SK-MEL-5 (cell line): ENCODE data around the gene GPX3.

GRCh38 chr5:150414194-150414909, 1.6 kb upstream of the CD74 start:
RAMPAGE:
- cytosol, long total RNA, result no peak
- long total RNA, result no peak
- nucleus, long total RNA, result no peak

GRCh38 chr5:150526414-150526987, 18.6 kb downstream of the NDST1 start:
RAMPAGE:
- cytosol, long total RNA, result no peak
- long total RNA, result no peak
- nucleus, long total RNA, result no peak

DNA sequence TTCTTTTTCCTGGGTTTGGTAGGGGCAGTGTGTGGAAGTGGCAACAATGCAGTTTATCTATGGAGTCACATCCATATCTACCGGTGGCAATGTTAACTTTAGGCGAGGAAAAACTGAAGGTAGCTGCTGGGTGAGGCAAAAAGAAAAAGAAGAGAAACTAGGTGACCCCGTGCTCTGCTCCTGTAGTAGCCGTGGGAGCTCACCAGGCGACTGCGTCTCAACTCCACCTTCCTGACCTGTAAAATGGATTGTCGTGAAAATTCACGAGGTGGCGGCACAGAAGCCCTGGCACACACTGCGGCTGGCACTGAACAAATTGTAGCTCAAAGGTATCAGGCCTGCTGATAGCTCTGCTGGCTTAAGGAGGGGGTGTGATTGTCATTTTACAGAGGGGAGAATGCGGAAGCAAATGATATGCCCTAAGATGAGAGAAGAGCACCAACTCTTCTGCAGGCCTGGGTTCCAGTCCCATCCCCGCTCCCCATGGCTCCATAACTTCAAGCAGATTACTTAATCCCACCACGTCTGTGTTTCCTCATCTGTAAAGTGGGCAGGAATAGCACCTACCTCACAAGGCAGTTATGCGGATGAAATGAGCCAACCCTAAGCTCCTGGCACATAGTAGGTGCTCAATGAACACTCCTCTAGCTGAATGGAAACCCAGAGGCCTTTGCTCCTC, 35.9 kb upstream of the SYNPO start:
RAMPAGE:
- cytosol, long total RNA, result no peak
- long total RNA, result no peak
- nucleus, long total RNA, result no peak

DNA sequence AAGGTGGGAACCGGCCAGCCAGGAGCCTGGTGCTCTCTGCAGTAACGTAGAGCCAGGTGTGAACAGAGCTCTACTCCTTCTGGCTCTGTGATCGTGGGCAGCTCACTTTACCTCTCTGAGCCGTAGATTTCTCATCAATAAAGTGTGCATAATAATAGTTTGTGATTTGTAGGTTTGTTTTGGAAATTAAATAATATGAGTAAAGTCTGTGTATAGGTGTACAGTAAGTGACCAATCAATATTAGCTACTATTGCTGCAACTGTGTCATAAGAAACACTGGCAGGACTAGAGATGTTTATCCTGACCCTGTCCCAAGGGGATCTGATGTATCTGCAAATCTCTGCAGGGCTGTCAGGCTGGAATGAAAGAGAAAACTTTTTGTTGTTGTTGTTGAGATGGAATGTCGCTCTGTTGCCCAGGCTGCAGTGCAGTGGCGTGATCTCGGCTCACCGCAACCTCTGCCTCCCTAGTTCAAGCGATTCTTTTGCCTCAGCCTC, 2.7 kb downstream of the SYNPO start:
RAMPAGE:
- cytosol, long total RNA, result no peak
- long total RNA, result no peak
- nucleus, long total RNA, result no peak

RAMPAGE:
- cytosol, long total RNA, result no peak
- long total RNA, result no peak
- nucleus, long total RNA, result no peak
Measured at GRCh38 chr5:150700271-150700901, 476 bp downstream of the RBM22 start.

RAMPAGE:
- cytosol, long total RNA, result no peak
- long total RNA, result no peak
- nucleus, long total RNA, result no peak
Measured at GRCh38 chr5:151020106-151021153, at the start of gene GPX3. TSS of gene GPX3 (plus strand) at chr5:151020591.

GRCh38 chr5:151037870-151038207, 17.4 kb downstream of the GPX3 start:
RAMPAGE:
- cytosol, long total RNA, result no peak
- long total RNA, result no peak
- nucleus, long total RNA, result no peak

DNA sequence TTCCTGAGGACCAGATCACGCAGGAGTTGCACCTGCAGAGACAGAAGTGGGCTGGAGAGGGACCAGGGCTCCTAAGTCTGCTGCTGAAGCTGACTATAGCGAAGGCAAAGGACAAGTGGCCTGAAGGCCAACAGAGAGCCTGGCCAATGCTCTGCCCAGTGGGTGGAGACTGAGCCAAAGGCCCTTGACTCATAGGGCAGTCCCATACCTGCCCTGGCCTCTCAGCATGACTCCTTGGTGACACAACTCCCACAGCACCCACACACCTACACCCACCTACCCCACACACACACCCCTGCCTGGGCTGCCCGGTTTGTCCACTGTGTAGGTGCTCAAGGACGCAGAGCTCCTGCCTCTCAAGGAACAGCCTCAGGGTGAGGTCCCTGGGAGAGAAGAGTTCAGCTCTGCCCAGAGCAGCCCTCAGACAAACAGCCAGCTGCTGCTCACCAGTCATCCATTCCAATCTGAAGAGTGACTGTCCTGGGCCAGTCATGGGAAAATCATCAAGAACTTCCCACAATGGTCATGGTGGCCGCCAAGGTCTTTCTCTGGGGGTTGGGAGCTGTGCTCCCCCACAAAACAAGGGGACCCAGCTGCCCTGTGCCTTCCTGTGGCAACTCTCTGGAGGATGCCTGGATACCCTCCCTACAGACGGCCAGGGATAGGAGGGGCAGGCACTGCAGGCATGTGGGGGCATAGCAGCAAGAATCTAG, 5.0 kb downstream of the TNIP1 start:
RAMPAGE:
- cytosol, long total RNA, result no peak
- long total RNA, result no peak
- nucleus, long total RNA, result no peak

DNA sequence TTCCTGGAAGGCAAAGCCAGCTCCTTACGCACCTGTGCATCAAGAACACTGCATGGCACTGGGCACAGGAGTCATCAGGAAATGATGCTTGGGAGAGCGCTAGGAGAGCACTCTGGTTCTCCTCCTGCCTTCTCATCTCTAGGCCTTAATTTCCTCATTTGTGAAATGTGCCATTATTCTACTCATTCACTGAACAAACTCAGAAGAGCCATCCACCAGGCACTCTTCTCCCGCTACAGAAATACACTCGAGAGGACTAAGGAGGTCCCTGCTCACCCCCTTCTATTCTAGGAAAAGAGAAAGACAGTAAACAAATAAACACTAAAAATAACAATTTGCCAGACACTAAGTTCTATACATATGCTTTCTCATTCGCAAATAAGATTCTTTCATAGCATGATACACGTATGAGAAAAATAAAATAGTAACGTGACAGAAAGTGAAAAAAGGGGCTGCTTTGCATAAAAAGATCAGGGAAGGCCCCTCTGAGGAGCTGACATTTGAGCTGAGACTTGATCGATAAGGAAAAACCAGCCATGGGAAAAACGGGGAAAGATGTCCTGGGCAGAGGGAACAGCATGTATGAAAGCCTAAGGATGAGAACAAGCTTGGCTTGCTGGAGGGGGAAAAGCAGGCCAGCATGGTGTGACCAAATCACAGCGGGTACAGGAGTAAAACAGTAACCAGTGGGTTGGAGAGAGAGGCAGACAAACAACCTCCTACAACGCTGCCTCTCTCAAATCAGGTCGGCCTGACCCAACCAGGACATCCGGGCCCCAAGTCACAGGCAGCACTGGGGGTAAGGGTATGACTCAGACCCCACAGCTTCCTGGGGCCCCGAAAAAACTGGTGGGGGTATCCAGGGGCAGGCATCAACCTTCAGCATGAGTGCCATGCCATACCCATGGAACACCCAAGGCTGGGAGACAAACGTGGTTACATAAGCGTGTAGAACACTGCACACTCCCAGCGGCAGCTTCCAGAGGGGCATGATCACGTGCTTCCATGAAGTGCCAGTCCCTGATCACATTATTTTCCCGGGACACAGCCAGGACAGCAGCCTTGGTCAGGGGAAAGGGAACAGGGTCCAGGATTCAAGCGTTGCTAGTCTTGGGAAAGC, 2.3 kb downstream of the TNIP1 start:
RAMPAGE:
- cytosol, long total RNA, result no peak
- long total RNA, result no peak
- nucleus, long total RNA, result no peak

GRCh38 chr5:151100114-151100793, 19.4 kb upstream of the TNIP1 start:
RAMPAGE:
- cytosol, long total RNA, result no peak
- long total RNA, result no peak
- nucleus, long total RNA, result no peak

RAMPAGE:
- cytosol, long total RNA, result no peak
- long total RNA, result no peak
- nucleus, long total RNA, result no peak
Measured at GRCh38 chr5:151100794-151101613, 20.2 kb upstream of the TNIP1 start.

RAMPAGE:
- cytosol, long total RNA, result no peak
- long total RNA, result no peak
- nucleus, long total RNA, result no peak
Measured at GRCh38 chr5:151107867-151108559, 27.2 kb upstream of the TNIP1 start.

DNA sequence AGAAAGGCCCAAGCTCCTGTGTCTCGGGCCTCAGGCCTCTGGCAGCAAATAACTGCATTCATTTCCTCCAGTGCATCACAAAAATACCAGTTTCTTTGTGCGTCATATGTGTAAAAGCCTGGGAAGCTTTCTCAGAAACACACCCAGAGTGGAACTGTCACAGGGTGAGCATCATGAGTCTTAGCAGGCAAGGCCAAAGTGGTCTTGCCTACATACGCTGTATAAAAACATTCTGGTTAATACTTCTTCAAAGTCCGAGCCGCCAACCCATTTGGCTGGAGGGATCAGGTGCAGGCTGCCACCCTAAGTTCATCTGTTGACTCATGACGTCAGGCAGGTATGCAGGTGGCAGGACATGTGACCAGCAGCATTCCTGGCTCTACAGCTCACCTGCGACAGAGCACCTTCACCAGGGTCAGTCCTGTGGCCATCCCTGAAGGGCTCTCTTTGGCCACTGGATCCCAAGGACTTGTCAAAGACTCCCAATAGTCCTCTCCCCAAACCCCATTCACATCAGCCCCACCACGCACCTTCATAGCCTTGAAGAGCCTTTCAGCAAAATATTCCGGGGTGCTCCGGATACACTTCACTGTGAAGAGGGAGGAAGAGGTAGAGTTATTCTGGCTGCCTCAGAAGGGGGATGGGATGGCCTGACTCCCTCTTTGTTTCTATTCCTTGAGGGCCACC, 26.7 kb downstream of the ANXA6 start:
RAMPAGE:
- cytosol, long total RNA, result no peak
- long total RNA, result no peak
- nucleus, long total RNA, result no peak

DNA sequence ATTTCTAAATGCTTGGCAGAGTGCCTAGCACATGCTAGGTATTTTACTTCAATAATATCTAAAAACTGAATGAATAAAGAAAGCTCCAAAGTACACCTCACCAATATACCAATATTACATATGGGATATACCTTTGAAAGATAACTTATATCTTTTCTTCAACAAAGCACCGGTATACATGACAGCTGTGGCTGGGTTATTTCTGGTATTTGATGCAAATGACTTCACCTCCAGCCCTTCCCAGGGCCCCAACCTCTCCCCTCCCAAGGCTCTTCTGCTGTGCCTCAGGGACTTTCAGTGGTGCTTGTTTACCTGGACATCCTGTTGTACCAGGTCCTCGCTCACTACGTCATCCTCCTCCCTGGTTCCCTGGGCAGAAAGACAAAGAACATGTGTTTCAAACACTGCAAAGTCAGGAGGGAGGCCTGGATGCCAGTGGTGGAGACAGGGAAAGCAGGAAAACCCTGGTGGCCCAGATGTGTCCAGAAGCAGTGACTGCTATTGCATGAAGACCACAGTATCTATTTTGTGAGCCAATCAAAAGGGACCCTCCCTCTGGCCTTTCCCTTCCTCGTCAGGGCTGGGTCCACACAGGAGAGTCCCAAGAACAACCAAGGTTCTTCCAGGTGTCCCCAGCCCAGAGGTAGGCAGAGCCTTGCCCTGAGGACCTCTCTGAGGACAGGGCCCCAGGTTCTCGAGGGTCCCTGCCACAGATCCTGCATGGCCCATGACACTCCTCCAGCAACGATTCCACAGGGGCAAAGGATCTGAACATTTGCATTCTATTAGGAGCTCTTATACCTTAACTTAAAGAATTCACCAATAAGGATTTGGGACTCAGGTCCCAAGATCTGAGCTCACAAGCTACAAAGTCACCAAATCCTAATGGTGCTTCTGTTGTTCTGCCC, 23.2 kb downstream of the ANXA6 start:
RAMPAGE:
- cytosol, long total RNA, result no peak
- long total RNA, result no peak
- nucleus, long total RNA, result no peak

RAMPAGE:
- cytosol, long total RNA, result no peak
- long total RNA, result no peak
- nucleus, long total RNA, result no peak
Measured at GRCh38 chr5:151155458-151156033, 2.0 kb downstream of the ANXA6 start.

DNA sequence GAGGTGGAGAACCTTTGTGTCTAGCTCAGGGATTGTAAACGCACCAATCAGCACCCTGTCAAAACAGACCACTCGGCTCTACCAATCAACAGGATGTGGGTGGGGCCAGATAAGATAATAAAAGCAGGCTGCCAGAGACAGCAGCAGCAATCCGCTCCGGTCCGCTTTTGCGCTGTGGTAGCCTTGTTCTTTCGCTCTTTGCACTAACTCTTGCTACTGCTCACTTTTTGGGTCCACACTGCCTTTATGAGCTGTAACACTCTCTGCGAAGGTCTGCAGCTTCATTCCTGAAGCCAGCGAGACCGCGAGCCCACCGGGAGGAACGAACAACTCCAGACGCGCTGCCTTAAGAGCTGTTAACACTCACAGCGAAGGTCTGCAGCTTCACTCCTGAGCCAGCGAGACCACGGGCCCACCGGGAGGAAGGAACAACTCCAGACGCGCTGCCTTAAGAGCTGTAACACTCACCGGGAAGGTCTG, 6.4 kb upstream of the SLC36A3 start:
RAMPAGE:
- cytosol, long total RNA, result no peak
- long total RNA, result no peak
- nucleus, long total RNA, result no peak

GRCh38 chr5:151447979-151448859, 816 bp downstream of the SLC36A1 start:
RAMPAGE:
- cytosol, long total RNA, result no peak
- long total RNA, result no peak
- nucleus, long total RNA, result no peak

DNA sequence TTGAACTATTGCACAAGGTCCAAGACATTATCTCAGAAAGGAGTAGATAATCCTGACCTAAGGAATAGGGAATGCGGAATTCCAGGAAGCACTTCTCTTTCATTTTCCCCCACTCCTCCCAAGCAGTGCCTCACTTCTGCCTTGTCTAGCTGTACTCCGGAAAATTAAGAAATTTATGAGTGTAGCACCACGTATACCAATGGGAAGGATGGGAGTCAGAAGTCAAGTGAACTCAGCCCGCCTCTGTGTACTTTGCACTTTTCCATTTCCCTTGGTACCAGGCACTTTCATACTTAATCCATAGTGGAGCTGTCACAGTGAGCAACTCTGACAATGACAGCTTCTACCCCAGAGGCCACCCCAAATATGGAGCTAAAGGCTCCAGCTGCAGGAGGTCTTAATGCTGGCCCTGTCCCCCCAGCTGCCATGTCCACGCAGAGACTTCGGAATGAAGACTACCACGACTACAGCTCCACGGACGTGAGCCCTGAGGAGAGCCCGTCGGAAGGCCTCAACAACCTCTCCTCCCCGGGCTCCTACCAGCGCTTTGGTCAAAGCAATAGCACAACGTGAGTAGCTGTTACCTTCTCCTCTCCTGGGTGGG, 11.1 kb downstream of the SLC36A1 start:
RAMPAGE:
- cytosol, long total RNA, result no peak
- long total RNA, result no peak
- nucleus, long total RNA, result no peak

DNA sequence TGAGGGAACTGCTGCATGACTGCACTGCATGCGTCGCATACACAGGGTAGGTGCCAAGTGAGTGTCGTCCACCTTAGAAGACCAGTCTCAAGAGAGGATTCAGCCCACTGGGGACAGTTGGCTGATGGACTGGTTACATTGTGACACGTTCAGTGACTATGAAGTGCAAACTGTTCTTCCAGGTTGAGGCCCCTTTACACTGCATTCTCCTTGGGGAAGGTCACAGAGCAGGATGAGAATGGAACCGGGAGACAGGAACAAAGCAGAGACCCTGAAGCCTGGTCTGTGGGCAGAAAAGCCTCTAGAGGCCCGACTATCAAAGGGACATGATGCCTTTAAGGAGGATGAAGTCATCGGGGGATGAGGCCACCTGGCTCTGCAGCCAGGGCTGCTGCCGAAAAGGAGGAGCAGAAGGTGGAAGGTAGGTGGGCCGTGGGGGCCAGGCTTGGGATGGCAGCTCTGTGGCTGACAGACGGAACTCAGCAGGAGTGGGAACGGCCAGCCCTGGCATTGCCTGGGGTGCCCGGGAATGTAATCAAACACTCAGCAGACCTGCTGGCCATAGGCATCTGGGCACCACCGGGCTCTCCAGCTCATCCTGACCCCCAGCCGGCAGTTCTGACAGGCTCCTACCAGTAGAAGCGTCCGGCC, 4.1 kb upstream of the FAT2 start:
RAMPAGE:
- cytosol, long total RNA, result no peak
- long total RNA, result no peak
- nucleus, long total RNA, result no peak

DNA sequence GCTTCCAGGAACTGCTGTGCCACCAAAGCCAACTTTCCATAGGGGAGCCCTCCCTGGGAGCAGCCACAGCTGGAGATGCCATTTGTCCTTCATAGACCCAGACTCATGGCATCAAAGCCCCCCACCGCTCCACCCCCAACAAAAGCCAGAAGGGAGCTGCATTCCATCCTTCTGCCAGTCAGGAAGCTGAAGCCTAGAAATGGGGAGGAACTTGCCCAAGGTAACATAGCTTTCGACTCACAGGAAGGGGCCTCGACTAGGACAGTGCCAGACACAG, 28.9 kb upstream of the FAT2 start:
RAMPAGE:
- cytosol, long total RNA, result no peak
- long total RNA, result no peak
- nucleus, long total RNA, result no peak